Amniotic epithelial cell (primary cell): ENCODE measurements around the gene SMPDL3B.

- RRBS, result no CpG with 5 or more reads among the region's 18 CpGs
Observed at GRCh38 chr1:27517988-27518859, 28.3 kb upstream of the WASF2 start.

GRCh38 chr1:27520417-27521223 lies 30.7 kb upstream of the WASF2 start:
- RRBS, result no CpG with 5 or more reads among the region's 7 CpGs

- RRBS, result 6% methylated on average over 2 of the region's 23 CpGs
Observed at GRCh38 chr1:27934705-27935811, at the start of gene SMPDL3B. Gene SMPDL3B, plus strand, starts transcription at chr1:27935000.

- RRBS, result no CpG with 5 or more reads among the region's 19 CpGs
Observed at GRCh38 chr1:27967014-27968383, 7.7 kb downstream of the XKR8 start.

DNA sequence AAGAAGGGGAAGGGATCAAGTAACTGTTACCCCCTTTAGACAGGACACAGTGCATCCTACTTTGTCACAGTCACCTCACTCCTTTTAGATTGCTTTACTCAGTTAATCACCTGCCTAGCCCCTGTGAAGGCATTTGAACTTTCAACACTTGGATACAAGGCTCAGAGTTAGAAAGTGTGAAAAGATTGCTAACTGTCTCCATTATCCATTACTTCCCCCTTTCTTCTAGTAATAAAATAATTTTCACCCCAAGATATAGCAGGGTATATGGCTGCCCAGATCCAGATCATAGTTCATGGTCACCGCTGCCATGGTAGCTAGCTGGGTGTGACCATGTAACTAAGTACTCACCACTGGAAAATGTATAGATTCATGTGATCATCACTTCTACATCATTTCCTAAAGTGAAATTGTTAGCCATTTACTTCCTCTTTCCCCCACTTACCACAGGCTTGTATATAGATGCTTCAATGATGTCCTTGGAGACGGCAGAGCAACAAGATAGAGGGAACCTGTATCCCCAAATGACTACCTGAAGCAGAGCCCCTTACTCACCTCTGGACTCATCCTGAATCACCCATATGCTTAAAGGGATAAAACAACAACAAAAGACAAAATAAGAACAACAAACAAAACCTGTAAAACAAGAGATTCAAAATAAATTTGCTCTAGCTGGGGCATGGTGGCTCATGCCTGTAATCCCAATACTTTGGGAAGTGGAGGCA lies 22.7 kb upstream of the EYA3 start:
- RRBS, result no CpG with 5 or more reads among the region's 2 CpGs

GRCh38 chr1:28518778-28519445 lies 13.1 kb downstream of the RCC1 start:
- RRBS, result no CpG with 5 or more reads among the region's 20 CpGs

- RRBS, result no CpG with 5 or more reads among the region's 1 CpG
Observed at GRCh38 chr1:28930324-28930539, 15.9 kb downstream of the EPB41 start.

DNA sequence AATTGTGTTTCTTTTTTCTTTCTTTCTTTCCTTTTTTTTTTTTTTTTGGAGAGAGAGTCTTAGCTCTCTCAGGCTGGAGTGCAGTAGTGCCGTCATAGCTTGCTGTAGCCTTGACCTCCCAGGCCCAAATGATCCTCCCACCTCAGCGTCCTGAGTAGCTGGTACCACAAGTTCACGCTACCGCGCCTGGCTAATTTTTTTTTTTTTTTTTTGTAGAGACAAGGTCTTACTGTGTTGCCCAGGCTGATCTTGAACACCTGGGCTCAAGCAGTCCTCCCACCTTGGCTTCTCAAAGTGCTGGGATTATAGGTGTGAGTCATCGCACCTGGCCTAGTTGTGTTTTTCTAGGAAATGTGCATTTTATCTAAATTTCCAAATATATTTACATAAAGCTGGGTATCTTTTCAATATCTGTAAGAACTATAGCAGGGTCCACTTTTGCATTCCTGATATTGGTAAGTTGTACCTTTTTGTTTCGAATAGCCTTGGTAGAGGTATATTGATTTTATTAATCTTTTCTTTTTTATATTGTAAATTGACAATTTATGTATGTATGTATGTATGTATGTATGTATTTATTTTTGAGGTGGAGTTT lies 76.4 kb downstream of the TMEM200B start:
- RRBS, result no CpG with 5 or more reads among the region's 7 CpGs

DNA sequence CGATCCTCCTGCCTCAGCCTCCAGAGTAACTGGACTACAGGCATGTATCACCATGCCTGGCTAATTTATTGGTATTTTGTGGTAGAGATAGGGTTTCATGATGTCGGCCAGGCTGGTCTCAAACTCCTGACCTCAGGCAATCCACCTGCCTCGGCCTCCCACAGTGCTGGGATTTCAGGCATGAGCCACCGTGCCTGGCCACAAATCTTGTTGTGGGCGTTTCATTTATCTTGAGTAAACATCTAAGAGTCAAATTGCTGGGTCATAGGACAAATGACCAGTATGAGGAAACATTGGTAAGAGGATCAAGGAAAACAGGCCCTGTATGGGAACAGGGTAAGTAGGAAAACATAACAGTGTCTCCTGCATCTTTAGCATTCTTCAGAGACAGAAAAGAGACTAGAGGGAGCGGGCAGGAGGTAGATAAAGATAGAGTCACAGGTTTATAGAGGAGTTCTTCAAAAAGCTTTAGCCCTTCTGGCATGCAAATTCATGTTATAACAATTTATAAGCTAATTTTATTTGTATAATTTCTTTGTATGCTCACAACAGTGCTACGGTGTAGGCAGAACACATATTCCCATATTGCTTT lies 17.8 kb downstream of the TMEM200B start:
- RRBS, result no CpG with 5 or more reads among the region's 7 CpGs

- RRBS, result no CpG with 5 or more reads among the region's 13 CpGs
Observed at GRCh38 chr1:29150515-29151313, 27.0 kb upstream of the TMEM200B start.

DNA sequence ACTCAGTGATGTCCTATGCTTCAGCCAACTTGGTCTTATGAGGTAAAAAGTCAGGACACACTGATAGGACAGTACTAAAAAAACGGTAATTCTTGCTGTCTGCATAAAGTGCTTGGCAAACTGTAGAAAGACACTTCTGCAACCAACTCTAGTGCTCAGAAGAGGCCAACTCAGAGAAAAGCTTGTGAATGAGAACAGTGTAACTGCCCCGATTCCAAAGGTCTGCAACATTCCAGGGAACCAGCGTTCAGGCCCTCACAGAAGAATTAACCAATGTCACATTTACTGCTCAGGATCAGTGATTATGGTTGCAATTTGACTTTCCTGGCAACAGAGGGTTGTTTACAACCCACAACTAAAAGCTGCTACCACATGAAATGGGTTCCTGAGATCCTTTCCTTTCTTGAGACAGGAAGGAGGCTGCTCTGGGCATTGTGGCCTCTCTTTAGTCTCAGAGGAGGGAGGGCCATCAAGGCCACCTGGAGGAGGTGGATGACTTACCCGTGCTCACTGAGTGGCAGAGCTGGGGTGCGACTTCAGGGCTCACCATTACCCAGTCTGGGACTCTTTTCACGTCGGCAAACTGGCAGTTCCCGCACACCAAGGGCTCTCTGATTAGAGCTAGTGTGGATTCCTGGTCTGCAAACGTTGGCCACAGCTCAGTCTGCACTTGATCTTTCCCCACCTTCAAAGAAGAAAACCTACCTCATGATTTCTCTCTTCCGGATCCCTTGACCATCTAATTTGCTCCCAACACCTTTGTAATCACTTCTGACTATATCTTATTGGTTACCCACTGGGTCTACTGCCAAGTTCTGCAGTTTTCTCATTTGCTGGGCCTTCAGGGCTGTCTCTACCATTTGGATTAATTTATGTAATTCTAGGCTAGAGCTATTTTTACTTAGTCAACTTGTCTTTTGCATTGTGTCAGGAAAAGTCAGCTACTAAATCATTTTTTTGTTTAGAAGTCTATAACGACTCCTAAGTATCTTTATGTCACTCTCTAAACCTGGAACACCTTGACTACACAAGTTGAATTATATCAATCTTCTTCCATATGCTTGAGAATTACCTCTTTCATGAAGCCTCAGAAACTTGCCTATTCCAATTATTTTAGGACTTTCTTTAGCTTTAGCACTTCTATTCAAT lies 15.1 kb downstream of the SRSF4 start:
- RRBS, result no CpG with 5 or more reads among the region's 11 CpGs

DNA sequence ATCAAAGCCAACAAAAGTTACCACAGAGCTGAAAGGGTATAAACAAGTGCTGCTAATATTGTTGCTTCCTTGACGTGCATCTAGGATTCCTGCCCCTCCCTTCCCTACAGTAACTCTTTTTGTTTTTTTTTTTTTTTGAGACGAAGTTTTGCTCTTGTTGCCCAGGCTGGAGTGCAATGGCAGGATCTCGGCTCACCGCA lies 4.6 kb downstream of the SRSF4 start:
- RRBS, result no CpG with 5 or more reads among the region's 4 CpGs

- RRBS, result no CpG with 5 or more reads among the region's 25 CpGs
Observed at GRCh38 chr1:29283214-29284319, 47.2 kb downstream of the PTPRU start.

DNA sequence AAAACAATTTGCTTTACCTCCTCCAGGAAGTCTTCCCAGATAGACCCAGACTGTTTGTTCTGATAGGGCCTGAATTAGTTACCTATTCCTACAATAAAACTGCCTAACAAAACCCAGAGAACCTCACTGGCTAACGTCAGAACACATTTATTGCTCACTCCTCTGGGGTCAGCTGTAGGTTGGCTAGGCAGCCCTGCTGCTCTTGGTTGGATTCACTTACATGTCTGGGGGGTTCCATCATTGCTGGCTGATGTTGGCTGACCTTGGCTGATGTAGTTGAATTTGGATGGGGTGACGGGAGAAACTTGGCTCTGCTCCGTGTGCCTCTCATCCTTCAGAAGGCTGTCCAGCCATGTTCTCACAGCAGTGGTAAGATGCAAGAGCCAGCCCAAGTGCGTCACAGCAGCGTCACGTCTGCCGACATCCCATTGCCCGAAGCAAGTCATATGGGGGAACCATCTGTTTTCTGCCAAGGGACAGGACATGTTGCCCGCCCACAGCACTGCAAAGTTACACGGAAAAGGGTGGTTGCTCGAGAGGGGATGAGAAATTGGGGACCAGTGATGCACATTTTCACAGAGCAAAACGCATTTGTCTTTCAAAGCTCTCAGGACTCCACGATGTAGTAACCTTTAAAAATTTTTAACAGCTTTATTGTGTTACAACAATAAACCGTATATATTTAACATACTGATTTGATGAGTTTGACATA lies 613.5 kb downstream of the MATN1 start:
- RRBS, result no CpG with 5 or more reads among the region's 14 CpGs

GRCh38 chr1:30729073-30729362 lies 5.6 kb upstream of the MATN1 start:
- RRBS, result no CpG with 5 or more reads among the region's 5 CpGs

DNA sequence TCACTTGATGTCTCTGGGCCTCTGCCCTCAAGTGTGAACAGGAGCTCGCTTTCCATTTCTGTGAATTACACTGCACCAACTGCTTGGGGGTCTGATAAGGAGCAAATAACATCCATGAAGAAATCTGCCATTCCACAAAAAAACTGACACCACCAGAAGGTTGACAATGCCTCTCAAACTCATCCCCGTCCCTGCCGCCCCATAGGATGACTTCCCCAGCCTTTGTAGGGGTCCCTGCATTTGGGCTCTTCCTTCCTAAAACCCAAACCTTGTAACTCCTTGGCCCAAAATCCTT lies 7.5 kb upstream of the MATN1 start:
- RRBS, result no CpG with 5 or more reads among the region's 3 CpGs

- RRBS, result no CpG with 5 or more reads among the region's 13 CpGs
Observed at GRCh38 chr1:30732206-30733277, 9.2 kb upstream of the MATN1 start.

DNA sequence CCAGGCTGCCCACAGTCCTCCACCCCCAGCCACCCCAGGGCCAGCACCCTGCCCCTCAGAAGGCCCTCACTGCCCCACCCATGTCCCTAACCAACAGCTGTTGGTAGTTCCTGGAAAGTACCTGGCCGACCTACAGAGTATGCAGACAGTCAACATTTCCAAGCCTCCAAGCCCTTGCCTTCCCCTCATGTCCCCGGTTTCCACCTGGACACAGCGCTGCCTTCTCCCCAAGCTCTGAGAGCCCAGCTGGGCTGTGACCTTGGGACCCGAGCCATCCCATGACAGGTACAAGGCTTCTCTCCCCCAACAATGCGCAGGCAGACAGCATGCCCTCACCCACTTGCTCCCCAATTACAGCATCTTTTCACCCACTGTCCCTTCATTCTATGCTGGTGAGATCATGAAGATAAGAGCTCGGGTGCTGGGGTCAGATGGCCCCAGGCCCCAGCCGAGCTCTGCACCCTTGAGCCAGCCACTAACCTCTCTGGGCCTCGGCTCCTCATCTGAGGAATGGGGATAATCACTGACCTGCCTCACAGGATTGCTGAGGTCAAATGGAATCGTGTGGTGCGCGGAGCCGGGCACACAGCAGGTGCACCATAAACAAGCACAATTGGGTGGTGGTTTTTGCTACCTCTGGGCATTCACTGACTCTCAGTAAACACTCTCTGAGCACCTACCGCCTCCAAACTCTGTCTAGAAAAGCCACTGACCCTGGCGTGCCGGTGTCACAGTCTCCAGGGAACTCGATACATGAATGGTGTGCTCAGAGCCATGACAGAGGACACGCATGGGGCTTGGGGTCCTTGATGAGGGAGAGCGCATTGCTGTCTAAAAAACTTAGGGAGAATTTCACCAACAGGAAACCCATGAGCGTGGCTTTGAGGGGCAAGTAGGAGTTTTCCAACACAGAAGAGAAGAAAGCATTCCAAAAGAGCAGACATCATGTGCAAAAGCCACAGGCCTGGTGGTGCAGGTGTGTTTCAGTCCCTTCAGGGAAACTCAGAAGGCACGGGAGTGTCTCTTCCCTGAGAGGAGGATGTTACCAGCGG lies 11.0 kb downstream of the LAPTM5 start:
- RRBS, result no CpG with 5 or more reads among the region's 21 CpGs

DNA sequence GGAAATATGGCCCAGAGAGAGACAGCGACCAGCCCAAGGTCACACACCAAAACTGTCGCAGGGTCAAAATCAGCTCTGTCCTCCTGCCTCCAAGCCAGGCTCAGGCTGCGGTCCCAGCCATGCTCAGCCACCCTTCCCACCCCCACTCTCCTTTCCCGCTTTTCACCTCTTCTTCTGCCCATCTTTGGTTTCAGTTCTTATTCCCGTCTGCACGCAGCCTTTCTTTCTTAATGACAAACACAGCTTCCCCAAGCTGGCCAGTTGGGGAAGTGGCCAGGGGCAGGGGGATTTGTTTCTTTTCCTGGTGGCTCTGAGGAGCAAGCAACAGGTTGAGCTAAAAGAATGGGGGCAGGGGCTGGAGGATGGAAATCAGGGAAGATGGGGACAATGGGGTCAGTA lies 10.2 kb downstream of the LAPTM5 start:
- RRBS, result no CpG with 5 or more reads among the region's 6 CpGs

GRCh38 chr1:30749074-30749444 lies 8.5 kb downstream of the LAPTM5 start:
- RRBS, result no CpG with 5 or more reads among the region's 9 CpGs